Measurements from ENCODE around the genes HIF1AN, TLX1, ELOVL3 and SUFU.

DNA sequence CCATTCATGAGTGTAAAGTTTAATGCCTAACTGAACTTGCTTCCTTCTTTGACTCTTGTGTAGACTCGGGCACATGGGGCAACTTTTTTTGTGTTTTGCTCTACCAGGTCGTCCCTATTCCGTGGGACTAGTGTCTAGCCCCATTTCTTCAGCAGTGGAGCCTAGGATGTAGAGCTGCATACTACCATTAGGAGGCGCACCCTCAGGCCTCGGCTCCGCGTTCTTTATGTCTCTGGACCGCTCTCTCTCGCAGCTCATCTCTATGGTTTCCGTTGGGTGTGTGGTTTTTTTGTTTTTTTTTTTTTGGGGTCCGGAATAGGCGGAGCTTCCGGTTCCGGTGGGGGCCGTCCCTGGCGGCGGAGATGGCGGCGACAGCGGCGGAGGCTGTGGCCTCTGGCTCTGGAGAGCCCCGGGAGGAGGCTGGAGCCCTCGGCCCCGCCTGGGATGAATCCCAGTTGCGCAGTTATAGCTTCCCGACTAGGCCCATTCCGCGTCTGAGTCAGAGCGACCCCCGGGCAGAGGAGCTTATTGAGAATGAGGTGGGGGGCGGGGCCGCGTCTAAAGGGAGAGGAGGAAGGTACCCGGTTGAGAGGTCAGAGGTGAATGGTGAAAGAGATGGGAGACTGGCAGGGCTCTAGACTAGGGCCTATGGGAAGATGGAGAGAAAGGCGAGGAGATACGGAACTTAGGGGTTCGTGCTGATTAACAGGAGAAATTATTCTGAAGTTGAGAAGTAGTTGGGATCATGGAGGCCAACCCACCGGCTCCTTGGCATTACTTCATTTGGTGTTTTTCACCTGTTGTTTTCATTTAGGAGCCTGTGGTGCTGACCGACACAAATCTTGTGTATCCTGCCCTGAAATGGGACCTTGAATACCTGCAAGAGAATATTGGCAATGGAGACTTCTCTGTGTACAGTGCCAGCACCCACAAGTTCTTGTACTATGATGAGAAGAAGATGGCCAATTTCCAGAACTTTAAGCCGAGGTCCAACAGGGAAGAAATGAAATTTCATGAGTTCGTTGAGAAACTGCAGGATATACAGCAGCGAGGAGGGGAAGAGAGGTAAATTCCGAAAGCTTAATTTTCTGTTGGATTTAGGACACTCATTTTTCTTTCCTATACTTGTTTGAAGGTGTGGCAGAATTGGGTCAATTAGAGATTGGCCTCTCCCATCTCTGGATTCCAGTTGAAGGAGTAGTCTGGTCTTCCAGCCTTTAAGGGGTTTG, at the start of gene HIF1AN:
HIF1AN (plus strand) TSS at position 347 of the 1,229 bp plus-strand sequence.
- PRO-cap, 3 experiments = peak in 3 of 3 experiments; most common plus-strand start position 347 of the sequence (in 3); most common minus-strand start position 262 of the sequence (in 1)
- RRBS = 2% methylated on average over 17 of the region's 43 CpGs

- PRO-cap, 3 experiments = peak in 1 of 3 experiments; most common plus-strand start chr10:100562287 (in 1)
- RRBS = 3% methylated on average over 4 of the region's 60 CpGs
Observed at GRCh38 chr10:100561833-100562633, 26.3 kb downstream of the HIF1AN start.

DNA sequence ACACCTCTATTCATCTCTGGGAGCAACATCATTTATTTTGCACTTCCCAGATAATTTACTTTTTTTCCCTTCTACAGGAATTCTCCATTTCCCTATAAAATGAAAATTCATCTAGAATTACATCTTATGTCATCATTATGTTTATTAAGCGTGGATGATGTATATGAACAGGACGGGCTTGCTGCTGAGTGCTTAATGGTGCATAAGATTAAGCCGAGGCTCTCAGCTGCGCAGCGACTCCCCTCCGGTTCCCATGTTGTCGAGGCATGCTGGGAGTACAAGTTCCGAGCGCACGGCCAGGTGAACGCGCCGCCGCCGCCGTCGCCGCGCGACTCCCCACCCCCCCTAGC, 91.0 kb upstream of the PAX2 start:
- PRO-cap, 3 experiments = no peak in any of the 3 experiments
- RRBS = no CpG with 5 or more reads among the region's 20 CpGs

DNA sequence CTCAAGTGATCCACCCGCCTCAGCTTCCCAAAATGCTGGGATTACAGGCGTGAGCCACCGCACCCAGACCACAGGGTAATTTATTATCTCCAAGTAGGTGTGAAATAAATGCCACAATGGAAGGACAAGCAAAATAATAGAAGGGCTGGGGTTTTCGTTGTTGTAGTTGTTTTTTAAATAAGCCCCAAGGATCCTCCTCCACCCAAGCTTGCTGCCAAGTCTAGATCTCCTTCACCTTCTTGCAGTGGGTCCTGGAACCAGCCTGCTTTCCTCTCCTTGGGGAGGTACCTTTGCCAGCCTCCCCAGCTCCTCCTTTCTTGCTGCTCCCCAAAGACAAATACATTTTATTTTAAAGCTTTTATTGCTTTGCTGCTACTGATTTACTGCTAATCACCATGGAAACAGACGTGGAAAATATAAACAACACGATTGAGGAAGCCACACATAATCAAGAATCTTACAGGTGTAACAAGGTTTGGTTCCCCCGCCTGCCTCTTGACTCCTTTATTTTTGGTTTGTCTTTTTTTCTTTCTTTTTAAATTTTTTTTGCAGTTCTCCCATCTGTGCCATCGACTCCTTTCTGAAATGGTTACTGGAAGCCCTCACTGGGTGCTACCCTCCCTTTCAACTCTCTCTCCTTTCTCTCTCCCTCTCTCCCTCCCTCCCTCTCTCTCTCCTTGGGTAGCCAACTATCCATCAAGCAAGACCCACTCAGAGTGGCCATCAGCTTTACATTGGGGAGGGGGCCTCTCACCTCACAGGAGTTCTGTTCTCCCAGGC, 17.4 kb upstream of the SLF2 start:
- PRO-cap, 3 experiments = no peak in any of the 3 experiments
- RRBS = no CpG with 5 or more reads among the region's 8 CpGs

GRCh38 chr10:100912375-100912823, 364 bp upstream of the SLF2 start:
- PRO-cap, 3 experiments = peak in 3 of 3 experiments; most common minus-strand start chr10:100912728 (in 2)
- RRBS = 3% methylated on average over 9 of the region's 30 CpGs

- PRO-cap, 3 experiments = no peak in any of the 3 experiments
- RRBS = no CpG with 5 or more reads among the region's 14 CpGs
Observed at GRCh38 chr10:101046678-101047099, 15.1 kb upstream of the KAZALD1 start.

- PRO-cap, 3 experiments = no peak in any of the 3 experiments
- RRBS = 2% methylated on average over 25 of the region's 33 CpGs
Observed at GRCh38 chr10:101050208-101050700, 11.5 kb upstream of the KAZALD1 start.

DNA sequence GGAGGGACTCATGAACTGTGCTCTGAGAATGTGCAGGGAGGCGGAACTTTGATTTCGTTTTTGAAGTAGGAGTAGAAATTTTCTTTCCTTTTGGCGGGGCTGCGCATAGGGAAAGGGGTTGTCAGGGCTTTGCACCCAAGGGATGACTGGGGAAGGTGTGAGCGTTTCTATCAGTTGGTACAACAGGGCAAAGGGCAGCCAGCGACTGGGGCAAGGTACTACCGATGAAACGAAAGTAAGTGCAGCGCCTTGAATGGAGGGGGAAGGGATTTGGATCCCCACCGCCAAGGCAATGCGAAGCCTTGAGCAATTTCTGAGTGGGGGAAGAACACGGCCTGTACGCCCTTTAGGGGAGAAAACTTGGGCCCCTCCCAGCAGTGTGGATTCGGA, 10.3 kb upstream of the TLX1 start:
- PRO-cap, 3 experiments = no peak in any of the 3 experiments
- RRBS = no CpG with 5 or more reads among the region's 14 CpGs

- PRO-cap, 3 experiments = no peak in any of the 3 experiments
- RRBS = 5% methylated on average over 17 of the region's 71 CpGs
Observed at GRCh38 chr10:101130593-101131843, at the start of gene TLX1. TSS of gene TLX1 (plus strand) at chr10:101131300.

GRCh38 chr10:101536043-101536427, 52.0 kb downstream of the POLL start:
- PRO-cap, 3 experiments = no peak in any of the 3 experiments
- RRBS = no CpG with 5 or more reads among the region's 3 CpGs

GRCh38 chr10:101658731-101659359, 36.1 kb downstream of the FBXW4 start:
- PRO-cap, 3 experiments = no peak in any of the 3 experiments
- RRBS = no CpG with 5 or more reads among the region's 7 CpGs

DNA sequence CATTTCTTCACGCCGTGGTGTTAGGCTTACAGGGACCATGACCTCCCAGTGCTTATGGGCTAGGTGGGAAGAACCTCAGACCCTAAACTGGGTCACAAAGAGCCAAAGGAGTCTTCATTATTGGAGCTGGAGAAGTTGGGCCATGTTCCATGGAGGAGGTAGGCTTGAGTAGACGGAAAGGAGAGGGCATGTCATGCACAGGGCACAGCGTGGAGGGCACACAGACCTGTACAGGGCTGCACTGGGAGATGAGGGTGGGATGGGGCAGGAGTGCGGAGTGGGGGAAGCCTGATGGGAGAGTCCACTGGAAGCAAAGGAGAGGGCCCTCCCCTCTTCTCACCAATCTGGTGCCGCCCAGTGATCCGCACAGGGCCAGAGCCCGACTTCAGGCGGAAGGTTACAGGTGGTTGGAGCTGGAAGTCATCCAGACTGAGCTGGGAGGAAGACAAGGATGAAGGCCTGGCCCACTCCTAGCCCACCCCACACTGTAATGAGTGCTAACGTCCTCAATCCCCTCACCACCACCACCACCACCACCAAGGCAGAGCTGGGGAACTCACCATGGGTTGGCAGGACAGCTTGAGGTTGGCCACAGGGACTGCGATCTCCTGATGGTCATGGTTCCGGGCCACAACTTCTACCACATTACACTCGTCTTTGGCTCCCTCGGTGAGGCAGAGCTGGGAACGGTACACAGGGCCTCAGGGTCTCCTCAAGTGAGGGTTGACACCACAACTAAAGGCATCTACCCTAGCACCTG, 1.1 kb downstream of the NPM3 start:
- PRO-cap, 3 experiments = no peak in any of the 3 experiments
- RRBS = 86% methylated on average over 2 of the region's 15 CpGs

GRCh38 chr10:102065512-102066311, 563 bp downstream of the HPS6 start:
- PRO-cap, 3 experiments = peak in 2 of 3 experiments; most common plus-strand start chr10:102065864 (in 2); most common minus-strand start chr10:102065755 (in 1)
- RRBS = 2% methylated on average over 35 of the region's 68 CpGs

DNA sequence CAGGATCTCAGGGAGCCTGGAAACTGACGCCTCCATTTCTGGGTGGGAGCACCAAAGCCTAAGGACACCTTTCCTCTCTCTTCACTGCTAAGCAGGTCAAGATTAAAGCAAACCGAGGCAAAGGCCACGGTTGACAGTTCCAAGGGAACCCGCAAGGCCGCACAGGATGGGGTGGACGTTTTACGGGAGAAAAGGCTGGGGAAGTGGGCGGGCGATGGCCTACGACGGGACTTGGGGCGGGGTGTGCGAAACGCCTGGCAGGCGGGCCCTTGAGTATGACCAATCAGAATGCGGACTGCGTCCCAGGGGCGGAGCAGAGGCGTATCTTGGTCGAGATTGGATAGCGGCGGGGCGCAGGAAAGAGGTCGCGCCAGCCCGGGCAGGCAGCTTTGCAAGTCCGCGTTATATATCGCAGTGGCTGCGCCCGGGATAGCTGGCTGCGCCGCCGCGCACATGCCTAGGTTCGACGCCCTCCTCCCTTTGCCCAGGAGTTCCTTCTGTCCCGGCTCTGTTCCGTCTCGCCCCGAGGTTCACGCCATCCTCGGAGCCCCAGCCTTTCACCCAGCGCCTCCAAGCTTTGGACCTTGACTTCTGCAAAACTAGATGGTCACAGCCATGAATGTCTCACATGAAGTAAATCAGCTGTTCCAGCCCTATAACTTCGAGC, at the start of gene ELOVL3:
ELOVL3 (plus strand) TSS at position 354 of the 667 bp plus-strand sequence.
- PRO-cap, 3 experiments = peak in 2 of 3 experiments; most common plus-strand start position 405 of the sequence (in 1); most common minus-strand start position 163 of the sequence (in 1)
- RRBS = 2% methylated on average over 11 of the region's 45 CpGs

GRCh38 chr10:102310432-102311790, 65.6 kb downstream of the GBF1 start:
- PRO-cap, 3 experiments = no peak in any of the 3 experiments
- RRBS = no CpG with 5 or more reads among the region's 8 CpGs

DNA sequence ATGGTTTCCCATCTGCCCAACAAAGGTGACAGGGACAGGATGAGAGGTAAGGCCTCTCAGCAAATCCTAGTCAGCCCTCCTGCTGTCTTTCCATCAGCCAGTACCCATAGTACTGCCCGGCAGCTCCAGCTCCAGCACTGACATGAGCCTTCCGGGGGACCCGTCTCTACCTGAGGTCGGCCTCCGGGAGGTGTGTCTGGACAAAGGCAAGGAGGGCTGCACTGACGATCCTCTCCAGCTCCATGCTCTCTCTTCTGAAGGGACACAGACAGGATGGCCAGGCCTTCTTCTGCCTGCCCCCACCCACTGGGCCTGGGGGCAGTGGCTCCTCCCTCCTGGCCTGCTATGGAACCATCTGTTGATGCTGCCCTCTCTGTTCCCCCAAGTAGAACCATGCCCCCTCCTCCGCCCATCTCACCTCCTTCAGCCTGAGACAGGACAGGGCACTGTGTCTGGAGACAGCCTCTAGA, 4.3 kb downstream of the FBXL15 start:
- PRO-cap, 3 experiments = no peak in any of the 3 experiments
- RRBS = 78% methylated on average over 1 of the region's 7 CpGs

DNA sequence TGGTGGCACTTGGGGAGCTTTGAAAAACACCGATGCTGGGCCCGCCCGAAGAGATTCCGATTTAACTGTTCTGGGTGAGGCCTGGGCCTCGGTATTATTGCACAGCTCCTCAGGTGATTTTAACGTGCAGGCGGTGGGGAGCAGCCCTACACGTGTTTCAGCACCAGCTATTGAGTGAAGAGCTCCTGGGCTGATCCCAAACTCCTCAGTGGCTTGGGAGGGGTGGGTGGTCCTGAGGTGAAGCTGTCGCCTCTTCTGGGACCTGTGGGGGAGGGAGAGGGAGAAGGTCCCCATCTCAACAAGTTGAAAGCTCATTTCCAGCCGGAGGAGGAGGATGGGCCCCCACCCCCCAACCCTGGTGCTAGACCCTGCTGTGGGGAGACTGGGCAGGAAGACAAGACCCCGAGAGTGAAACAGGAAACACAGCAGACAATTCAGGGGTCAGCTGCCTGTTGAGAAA, 634 bp downstream of the MFSD13A start:
- PRO-cap, 3 experiments = no peak in any of the 3 experiments
- RRBS = no CpG with 5 or more reads among the region's 11 CpGs

DNA sequence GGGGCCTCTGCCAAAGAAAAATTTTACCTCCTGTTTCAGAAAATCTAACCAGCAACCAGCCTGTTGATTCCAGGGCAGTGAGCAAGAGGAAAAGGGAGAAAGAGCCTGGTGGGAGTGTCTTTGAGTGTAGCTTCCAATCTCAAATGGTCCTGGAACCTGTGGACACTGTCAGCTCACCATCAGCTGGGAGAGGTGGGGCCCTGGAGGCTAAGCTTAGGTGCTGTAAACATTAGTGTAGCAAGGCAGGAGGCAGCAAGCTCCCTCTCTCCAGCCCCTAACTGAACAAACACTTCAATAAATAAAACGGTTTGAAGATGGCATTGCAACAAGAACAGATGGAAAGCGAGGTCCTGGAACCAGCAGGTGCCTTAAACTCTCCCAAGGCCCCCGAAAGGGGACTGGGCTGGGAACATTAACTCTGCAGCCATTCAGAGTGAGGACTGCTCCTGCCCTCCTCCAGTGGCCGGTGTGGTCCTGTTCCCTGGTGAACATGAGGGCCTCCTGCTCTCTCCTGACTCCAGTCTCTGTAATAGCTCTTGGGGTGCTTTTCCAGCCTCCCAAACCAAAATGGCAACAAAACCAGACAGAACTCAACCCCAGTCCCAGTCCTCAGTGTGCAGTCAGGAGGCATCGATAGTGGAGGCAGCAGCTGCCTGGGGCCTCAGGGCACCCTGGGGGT, 18.7 kb downstream of the MFSD13A start:
- PRO-cap, 3 experiments = no peak in any of the 3 experiments
- RRBS = no CpG with 5 or more reads among the region's 5 CpGs

GRCh38 chr10:102501624-102502163, 818 bp downstream of the ACTR1A start:
- PRO-cap, 3 experiments = peak in 3 of 3 experiments; most common minus-strand start chr10:102502048 (in 2)
- RRBS = 2% methylated on average over 5 of the region's 28 CpGs

DNA sequence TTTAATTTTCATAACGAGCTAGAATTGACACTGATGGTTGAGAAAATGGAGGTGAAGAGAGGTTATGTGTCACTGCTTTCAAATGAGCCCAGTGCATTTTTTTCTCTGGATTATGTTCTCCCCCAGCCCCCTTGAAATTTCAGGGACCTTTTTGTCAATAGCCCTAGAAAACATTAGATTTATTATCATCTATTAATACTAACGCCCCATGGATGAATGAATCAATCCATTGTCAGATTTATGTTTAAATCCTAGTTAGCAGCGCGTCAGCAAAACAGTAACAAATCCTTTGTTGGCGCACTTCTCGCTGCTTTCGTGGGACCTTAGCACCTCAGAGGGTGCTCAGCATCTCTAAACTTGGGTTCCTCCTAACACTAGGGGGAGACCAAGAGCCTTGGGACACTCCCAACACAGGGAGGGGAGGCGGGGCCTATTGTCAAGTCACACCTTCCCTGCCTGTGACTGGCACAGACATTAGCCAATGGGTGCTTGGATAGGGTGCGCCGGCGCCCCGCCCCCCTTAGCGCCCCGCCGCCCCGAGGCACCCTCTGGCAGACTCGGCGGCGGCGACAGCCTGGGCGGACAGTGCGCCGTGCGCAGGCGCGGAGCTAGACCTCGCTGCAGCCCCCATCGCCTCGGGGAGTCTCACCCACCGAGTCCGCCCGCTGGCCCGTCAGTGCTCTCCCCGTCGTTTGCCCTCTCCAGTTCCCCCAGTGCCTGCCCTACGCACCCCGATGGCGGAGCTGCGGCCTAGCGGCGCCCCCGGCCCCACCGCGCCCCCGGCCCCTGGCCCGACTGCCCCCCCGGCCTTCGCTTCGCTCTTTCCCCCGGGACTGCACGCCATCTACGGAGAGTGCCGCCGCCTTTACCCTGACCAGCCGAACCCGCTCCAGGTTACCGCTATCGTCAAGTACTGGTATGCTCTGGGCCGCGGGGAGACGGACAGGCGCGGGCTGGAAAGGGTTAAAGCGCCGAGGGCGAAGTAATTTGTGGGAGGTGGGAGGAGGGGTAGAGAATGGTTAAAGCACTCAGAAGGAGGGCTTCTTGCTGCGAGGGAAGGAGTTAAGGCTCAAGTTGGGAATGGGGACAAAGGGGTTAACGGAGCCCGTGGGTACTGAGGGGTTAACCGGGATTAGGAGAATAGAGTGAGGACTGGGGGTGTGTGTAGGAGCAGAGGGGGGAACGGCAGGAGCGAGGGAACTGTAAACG, at the start of gene SUFU:
SUFU (plus strand) TSS at position 554 of the 1,209 bp plus-strand sequence.
- PRO-cap, 3 experiments = peak in 3 of 3 experiments; most common plus-strand start position 554 of the sequence (in 3); most common minus-strand start position 325 of the sequence (in 1)
- RRBS = no CpG with 5 or more reads among the region's 73 CpGs

Measured in breast (tissue), 4 donors.